AG09309 (cell line): ENCODE results near the gene RASEF.

DNA sequence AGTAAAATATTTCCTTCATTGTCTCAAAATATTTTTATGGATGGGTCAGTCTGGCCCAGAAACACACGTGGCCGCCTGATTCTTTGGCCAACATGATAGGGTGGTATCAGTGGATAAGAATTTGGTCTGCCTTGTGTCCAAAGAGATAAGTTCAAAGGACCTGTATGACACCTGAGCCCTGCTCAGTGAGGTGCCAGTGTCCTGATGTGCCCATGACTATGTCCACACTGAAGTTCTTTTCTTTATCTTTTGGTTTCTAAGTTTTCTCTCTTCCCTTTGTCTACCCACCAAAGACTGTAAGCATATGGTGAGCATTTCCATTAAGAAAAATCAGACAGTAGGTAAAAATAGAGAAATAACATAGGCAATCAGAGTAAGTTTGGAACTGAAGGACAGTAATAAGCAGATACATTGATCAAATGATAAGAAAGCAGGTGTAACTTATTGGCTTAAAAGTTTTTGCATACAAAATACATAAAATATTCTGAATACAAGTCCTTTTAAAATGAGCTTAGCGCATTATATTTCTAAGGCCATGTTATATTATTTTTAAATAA lies 92.0 kb upstream of the GNA14 start:
- RRBS = no CpG with 5 or more reads among the region's 3 CpGs

DNA sequence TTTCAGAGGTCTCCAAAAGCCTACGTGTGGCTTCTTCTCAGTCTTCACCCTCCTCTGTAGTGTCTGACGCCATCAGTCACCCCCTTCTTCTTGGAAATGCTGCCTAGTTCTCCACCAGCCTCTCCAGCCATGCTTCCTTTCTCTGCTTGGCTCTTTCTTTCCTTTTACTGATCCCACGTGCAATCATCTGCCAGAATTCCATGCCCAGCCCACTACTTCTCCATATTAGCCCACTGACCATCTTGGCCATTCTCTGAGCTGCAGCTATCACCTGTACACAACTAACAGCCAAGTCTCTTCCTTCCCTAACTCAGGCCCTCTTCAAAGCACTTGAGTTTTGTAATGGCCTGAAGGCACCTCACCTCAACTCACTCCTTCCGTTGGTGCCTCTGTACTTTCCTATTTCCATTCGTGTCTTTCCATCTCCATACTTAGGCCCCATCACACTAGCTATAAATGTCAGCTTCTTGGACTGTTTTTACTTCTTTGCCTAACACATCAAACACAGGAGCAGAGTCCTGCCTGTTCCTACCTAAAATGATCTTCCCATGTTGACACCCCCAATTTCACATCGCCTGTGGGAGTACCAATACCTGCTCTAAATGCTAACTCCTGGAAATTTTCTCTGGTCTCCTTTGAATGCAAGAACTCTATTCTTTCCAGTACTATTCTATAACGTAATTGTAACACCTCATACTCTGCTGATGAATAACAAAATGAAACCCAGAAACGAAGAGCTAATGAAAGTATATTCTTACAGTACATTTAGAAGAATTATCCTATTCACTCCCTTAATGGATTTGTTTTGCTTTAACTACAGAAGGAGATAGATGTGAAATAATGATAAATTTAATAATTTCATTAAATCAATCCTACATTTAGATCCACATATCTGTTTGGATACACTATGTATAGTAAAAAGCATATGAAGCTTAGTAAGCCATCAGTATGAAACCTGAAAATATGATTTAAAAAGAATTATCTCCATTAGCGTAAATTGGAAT lies 172.8 kb downstream of the GNAQ start:
- RRBS = no CpG with 5 or more reads among the region's 9 CpGs

GRCh38 chr9:77898050-77898647 lies 133.5 kb downstream of the GNAQ start:
- RRBS = no CpG with 5 or more reads among the region's 1 CpG

- RRBS = no CpG with 5 or more reads among the region's 6 CpGs
Measured at GRCh38 chr9:77901121-77902132, 130.2 kb downstream of the GNAQ start.

- RRBS = no CpG with 5 or more reads among the region's 7 CpGs
Measured at GRCh38 chr9:77944651-77945463, 86.8 kb downstream of the GNAQ start.

DNA sequence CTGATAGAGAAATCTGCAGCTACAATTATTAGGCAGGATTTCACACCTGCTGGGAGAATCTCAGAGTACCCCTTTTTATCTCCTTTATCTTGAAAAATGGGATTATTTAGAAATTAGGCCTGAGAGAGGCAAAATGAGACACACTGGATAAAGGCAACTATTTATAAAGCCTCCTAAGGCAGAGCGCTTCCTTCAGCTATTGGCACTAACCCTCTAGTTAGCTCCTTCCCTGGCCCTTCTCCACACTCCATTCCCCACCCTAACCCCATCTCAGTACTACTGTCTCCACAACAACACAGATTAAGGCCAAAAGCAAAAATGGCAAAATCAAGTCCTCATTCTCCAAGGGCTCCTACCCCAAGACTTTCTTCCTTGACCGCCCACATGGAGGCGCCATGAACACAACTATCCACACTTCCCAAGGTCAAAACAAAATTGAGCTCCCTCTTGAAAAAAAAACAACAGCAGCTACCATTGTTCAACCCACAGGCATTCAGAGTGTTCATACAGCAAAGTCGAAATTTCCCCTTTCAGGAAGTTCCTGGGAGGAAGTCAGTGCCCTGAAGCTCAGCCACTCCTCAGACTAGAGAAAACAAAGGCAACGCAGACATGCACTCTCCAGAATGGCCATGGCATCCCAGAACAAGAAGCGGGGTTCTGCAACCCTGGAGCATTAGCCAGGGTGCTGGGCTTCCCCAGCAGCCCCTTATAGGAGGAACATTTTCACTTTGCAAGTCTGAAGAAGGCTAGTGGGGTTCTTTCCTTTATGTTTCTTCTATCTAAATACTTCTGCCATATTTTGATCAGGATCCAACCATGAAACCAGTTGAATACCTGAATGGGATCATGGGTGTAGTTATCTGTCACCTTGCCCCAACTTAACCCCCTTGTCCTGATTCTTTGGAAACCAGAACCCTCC lies 54.3 kb downstream of the GNAQ start:
- RRBS = no CpG with 5 or more reads among the region's 6 CpGs

- RRBS = no CpG with 5 or more reads among the region's 5 CpGs
Measured at GRCh38 chr9:78028492-78028915, 3.1 kb downstream of the GNAQ start.

DNA sequence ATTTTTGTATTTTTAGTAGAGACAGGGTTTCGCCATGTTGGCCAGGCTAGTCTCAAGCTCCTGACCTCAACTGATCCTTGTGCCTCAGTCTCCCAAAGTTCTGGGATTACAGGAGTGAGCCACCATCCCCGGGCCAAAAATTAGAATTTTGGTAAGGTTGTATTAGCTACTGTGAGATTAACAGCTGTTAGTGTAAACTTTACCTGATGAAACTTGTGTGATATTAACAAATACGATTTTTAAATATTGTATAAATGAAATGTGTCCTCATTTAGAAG lies 478.8 kb upstream of the TLE4 start:
- RRBS = no CpG with 5 or more reads among the region's 3 CpGs

DNA sequence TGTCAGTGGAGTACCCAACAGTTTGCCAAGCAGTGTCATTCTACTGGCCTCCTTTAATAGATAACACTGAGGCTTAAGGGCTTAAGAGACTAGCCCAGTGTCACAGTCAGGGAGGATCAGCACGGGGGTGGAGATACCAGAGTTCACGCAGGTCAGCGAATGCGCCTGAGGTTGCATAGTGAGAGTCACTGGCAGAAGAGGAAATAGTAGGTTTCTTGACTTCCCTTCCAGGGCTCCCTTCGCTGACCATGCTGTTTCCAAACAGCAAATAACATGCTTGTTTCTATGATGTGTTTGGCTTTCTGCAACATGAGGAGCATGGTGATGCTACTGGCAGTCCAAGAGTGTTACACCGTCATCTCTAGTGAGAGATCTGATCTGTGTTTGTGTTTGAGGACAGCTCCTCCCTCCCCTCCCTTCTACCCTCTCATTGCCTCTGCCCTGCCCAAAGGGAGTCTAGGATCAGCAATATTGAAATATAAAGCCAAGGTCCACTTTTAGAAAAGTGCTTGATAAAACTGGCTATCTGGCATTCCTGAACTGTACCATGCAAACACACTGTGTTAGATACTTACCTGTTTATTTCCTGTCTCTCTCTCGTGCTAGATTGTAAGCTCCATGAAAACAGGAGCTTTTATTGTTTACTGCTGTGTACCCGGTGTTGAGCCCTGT lies 12.3 kb downstream of the TLE4 start:
- RRBS = no CpG with 5 or more reads among the region's 8 CpGs

- RRBS = no CpG with 5 or more reads among the region's 10 CpGs
Measured at GRCh38 chr9:79762606-79762896, 190.8 kb downstream of the TLE4 start.

DNA sequence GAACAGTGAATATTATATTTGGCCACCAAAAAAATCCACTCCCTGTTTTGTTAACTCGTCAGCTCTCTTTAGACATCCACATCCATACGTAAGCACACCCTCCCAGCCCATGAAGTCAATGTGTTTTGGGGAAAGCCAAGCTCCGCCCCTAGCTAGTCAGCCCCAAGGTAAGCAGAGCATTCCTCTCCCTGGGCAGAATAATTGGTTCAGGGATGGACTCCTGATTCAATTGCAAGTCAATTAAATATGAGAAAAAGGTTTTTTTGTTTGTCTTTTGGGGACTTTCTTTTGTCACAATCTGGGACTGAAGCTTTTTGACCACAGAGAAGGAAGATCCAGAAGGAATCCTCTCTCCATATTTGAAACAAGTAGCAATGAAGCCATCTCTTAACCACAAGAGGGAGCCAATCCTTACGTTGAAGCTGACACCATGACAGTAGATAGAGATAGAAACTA lies 166.6 kb downstream of the TLE1 start:
- RRBS = no CpG with 5 or more reads among the region's 4 CpGs

GRCh38 chr9:81596909-81597667 lies 92.3 kb downstream of the TLE1 start:
- RRBS = no CpG with 5 or more reads among the region's 15 CpGs

DNA sequence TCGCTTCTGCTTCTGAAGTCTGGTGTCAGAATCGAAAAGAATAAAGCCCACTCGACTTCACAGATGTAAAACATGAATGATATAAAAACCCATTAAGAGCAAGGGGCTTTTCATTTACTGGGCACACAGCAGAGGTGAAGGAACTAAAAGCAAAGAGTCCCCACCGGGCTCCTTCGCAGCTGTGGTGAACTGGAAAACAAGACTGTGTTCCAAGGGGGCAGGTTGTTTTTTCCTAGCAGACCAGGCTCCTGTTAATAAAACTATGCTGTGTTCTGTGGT lies 91.7 kb downstream of the TLE1 start:
- RRBS = no CpG with 5 or more reads among the region's 5 CpGs

DNA sequence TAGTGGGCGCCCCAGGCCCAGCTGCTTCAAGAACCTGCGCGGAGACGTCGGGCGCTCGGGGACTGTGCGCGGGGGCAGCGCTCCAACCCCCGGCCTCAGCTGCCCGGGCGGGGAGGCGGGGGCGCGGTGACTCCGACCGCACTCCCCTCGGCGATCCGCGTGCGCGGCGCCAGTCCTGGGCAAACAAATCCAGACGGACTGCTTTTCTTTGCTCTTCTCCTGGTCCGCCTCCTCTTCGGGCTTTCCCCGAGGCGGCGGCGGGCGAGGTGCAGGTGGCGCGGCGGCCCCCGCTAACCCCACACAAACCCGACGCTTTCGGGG lies 926 bp downstream of the TLE1 start:
- RRBS = 0% methylated on average over 5 of the region's 40 CpGs

DNA sequence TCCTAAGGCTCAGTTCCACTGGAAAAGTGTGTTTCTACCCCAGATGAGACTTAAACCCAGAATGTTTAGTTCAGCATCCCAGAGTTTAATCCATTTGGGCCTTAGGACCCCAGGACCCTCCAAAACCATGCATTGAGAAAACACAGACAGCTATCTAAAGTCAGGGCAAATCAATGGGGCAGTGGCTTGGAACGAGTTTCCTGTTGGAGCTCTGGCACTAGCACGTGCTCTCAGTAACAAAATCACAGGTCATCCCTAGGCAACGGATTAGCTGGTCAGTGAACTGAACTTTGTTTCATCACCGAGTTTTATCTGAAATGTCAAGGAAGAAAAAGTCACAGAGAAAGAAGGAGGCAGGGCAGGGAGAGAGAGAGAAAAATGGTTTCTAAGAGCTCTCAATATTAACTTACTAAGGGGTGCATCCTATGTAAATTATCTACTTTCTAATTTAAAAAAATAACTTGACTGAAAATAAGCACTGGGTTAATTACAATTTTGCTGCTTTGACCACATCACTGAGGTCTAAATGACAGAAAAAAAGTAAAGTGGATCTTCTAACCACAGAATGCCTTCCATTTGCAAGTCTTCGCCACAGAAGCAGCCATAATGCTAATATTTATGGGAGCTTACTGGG lies 504.1 kb downstream of the RASEF start:
- RRBS = no CpG with 5 or more reads among the region's 5 CpGs

DNA sequence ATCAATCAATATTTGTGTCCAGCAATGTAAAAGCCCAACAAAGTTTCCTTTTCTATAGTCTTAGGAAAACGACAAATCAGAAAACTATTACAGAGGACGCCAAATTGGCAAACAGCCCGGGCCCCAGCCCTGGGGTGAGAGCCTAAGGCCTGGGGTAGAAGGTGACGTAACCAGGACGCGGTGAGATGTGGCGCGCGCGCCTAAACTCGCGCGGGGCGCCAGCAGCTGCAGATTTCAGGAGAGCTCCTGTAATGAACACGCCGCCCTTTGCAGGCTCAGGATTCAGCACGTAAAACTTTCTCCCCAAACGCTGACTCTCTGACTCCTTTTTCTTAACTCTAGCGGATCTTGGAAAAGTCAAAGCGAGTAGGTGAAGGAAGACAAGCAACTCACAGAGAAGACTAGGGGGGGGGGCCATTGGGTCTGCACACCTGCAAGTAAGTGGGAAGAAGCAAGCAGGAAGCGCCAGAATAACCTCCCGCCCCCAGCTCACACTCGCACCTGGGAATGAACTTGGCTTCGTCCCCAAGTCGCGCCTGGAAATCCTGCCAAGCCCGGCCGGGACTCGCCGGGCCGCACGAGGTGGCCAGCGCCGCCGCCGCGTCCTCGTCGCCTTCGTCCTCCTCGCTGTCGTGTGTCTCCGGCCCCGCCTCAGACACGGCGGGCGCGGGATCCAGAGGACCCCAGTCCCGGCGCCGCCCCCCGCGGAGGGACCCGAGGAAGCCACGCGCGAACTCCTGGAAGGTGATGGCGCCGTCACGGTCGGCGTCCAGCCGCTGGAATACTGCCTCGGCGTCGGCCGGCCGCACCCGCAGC lies 798 bp downstream of the RASEF start:
- RRBS = 3% methylated on average over 20 of the region's 69 CpGs

DNA sequence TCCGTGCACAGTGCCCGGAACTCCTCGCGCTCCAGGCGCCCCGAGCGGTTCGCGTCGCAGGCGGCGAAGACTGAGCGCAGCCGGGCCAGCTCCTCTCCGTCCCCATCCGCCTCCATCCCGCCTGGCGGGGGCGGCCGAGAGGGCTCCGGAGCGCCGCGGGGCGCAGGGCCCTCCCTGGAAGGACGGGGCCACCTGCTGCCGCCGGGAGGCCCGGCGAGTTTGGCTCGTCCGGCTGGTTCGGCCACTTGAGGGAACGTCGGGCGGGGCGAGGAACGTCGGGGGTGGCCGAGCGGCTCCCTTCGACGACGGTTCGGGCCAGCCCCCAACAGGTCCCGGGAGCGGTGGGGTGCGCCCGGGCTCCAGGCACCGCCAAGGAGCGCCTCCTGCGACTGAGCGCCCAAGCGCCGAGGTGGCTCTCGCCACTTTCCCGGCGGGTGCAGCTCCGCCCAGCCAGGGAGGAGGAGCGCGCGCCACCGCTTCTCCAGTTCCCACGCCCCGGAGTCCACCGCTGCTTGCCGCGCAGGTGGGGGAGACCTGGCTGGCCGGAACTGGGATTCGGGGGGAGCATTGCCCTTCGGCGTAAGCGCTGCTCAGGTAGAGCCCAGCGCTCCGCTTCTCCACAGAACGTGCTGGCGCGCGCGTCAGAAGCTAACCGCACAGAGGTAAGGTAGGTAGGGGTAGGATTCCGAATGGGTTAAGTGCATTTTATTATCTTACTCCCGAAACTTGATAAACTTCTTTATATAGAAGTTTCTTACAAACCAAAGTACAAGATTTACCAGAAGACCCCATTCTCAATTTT lies at the start of gene RASEF:
TSS of gene RASEF (minus strand) at position 391 of the 802 bp plus-strand sequence.
- RRBS = 2% methylated on average over 58 of the region's 83 CpGs

DNA sequence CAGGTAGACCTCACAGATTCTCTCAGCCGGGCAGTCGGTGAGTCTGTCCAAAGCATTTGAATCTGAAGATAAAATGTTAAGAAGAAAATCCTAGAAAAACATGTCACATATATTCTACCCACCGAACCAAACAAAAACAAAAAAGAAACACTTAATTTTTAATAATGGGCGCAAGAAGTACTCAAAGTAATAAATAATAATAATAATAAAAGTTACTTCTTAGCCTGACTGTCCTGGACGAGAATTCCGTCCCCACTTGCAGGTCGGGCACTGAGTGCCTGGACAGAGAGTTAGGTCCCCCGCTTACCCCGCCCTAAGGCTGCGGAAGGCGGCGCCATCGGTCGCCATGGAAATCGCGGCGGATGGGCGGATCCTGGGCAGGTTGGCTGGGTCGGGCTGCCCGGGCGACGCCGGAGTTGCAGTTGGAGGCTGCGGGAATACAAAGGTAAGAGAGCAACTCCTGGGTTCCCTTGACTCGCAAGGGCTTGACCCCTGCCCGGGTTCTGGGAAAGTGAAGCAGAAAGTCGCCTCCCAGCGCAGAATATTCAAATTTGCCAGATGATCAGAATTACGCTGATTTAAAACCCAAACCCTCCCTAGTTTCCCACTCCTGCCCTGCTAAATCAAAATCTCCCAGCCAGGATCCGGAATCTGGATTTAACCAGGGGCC lies 156.1 kb upstream of the RASEF start:
- RRBS = 6% methylated on average over 4 of the region's 30 CpGs

GRCh38 chr9:83656823-83657189 lies 33.9 kb downstream of the IDNK start:
- RRBS = no CpG with 5 or more reads among the region's 5 CpGs

GRCh38 chr9:83883688-83884289 lies 37.4 kb downstream of the KIF27 start:
- RRBS = no CpG with 5 or more reads among the region's 4 CpGs